Measurements from ENCODE around the genes JCAD, ARHGAP12 and EPC1.

GRCh38 chr10:29843133-29843649, 208.4 kb upstream of the SVIL start:
- PRO-cap: no peak

- PRO-cap: no peak
Measured at GRCh38 chr10:29860106-29860441, 199.3 kb downstream of the JCAD start.

GRCh38 chr10:29895454-29896050, 163.8 kb downstream of the JCAD start:
- PRO-cap: no peak

- PRO-cap: unidirectional peak, minus-strand start at chr10:30059561
Measured at GRCh38 chr10:30059370-30059836, at the start of gene JCAD. TSS of gene JCAD (minus strand) at chr10:30059586.

- PRO-cap: no peak
Measured at GRCh38 chr10:30527509-30528081, 93.6 kb downstream of the MAP3K8 start.

- PRO-cap: no peak
Measured at GRCh38 chr10:30529180-30530222, 95.5 kb downstream of the MAP3K8 start.

DNA sequence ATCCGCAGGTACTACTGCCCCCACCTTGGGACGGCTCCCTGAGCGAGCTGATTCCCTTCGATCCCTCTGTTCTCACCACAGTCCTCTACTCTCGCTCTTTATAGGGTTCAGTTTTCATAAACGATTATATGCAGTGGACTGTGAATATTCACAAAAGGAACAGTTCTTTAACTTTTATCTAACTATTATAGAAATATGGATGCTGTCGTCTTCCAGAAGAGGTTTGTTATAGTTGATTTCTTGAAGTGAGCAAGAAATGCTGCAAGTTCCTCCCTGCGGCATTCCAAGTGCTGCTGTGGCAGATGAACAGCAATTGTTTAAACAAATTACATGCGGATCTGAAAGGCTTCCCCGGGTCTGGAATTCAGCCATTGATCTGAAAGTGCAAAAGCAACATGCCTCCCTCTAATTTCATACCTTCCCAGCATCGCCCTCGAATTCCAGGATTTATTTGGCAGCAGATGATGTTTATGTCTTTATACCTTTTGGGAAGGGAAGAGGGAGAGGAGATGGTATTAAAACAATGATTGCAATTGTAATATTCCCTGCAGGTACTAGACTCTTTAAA, 70.8 kb upstream of the LYZL2 start:
- PRO-cap: no peak

- PRO-cap: no peak
Measured at GRCh38 chr10:30820152-30820626, 190.6 kb upstream of the LYZL2 start.

- PRO-cap: no peak
Measured at GRCh38 chr10:30985524-30985895, 46.2 kb downstream of the ZNF438 start.

- PRO-cap: no peak
Measured at GRCh38 chr10:31120212-31120901, 88.7 kb upstream of the ZNF438 start.

DNA sequence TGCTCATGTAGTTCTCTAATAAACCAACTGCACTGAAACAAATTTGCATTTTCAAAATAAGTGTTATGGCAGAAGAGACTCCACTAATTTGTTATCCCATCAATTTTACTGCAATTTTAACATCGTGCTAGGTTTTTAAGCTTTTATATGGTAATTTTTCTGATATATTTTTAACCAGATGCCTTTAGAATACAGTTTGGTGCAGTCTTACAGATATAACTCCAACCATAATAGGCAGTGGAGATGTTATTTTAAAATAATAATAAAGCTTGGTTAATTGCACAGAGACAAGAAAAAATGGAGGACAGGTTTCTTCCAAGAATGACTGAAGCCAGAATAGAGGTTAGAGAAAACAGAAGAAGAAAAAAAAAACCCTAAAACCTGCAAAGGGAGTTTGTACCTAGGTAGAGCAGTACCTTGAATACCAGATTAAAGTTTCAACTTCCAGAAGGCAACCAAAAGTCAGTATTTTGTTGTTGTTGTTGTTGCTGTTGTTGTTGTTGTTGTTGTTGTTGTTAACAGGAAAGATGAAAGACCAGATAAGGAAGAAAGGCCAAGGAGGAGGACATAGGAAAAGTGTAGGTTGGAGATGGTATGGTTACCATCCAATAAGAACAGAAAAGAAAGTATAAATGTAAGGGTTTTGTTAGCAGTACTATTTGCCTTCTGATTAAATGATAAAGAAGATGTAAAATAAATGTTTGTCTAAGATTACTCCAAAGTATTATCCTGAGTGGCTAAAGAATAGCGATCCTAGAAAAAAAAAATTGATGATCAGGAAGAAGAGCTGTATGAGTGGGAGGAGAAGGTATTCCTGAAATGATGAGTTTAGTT, 82.8 kb downstream of the ZEB1 start:
- PRO-cap: no peak

- PRO-cap: no peak
Measured at GRCh38 chr10:31404432-31405050, 85.5 kb downstream of the ZEB1 start.

GRCh38 chr10:31754672-31755808, 173.6 kb downstream of the ARHGAP12 start:
- PRO-cap: no peak

DNA sequence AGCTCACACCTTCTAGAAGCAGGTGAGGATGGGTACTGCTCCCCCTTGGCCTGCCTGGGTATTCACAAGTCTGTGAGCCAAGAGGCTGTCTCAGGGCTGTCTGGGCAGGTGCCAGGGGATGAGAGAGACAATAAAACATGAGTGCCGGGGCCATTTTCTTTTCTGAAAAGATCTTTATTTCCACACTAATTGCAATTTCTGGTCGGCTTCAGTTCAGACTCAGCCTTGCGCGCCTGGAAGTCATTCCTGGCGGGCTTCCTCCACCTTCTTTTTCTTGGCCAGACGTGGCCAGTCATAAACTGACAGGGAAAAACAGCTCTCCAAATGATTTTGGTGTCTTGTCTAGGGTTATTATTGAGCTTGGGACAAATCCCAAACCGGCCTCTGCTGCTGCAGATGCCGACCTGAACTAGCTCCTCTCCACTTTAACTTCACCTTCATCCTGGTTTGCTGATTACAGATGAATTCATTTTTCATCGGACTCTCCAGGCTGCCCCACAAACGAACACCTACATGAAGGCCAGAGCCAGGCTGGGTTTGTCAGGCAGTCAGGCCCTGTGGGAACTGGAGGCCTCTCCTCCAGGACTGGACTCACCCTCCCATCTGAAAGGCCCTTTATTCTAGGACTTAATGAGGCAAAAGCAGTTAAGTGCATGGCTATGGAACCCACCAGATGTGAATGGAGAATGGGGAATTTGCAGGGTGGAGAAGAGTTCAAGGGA, 171.0 kb downstream of the ARHGAP12 start:
- PRO-cap: no peak

DNA sequence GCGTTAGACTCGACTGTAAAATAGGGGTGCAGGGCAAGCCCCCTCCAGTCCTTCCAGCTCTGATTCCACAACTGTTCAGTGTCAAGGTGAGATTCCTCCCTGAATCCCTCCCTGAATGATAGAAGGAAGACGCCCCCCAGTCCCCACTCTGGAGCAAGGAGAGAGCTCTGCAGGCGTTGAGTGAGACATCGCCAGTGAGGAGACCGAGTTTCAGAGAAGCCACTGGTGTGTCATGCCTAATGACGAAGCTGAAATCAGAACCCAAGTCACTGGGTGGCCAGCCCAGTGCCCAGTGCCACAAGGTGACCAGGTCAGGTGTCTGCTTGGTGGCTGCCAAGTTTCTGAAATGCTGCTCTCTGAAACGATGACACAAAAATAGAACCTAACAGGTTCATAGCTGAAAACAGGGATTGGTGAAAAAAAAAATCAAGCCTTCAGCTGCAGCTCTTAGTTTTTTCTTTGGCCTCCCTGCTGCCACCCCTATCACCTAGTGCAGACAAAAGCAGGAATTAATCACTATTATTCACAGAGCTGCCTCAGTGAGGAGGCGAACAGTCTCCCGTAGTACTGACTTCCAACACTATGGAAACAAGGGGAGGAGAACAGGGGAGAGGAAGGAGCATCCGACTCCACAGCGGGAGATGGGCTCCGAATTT, 153.6 kb downstream of the ARHGAP12 start:
- PRO-cap: no peak

GRCh38 chr10:31928139-31929000, at the start of gene ARHGAP12:
TSS of gene ARHGAP12 (minus strand) at chr10:31928831.
- PRO-cap: bidirectional peak, plus-strand start at chr10:31928932, minus-strand start at chr10:31928793

- PRO-cap: bidirectional peak, plus-strand start at chr10:31929561, minus-strand start at chr10:31929430; unidirectional peak, minus-strand start at chr10:31929657
Measured at GRCh38 chr10:31929001-31930156, 748 bp upstream of the ARHGAP12 start.

DNA sequence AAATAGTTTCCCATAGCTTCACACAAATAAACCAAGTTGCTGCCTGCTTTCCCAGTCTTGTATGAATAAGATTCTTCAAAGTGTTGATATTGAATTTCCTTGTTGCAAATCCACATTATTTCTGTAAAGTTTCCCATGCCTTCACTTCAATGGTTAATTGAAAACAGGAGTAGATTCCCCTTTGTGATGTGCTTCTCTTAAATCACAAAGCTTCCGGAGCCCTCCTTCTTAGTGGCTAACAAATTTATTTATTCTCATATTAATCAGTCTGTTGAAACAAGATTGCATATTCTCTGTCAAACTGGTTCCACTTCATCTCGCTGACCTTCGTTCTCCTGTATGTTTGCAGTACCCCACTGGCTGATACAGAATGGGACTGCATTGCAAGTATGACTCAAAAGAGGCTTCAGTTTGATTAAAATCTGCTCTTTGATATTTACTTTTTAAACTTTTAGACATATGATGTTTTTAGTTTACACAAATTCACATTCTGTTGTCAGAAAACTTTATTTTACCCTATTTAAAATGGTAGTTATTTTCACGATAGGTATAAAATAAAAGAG, 14.2 kb upstream of the ARHGAP12 start:
- PRO-cap: no peak

DNA sequence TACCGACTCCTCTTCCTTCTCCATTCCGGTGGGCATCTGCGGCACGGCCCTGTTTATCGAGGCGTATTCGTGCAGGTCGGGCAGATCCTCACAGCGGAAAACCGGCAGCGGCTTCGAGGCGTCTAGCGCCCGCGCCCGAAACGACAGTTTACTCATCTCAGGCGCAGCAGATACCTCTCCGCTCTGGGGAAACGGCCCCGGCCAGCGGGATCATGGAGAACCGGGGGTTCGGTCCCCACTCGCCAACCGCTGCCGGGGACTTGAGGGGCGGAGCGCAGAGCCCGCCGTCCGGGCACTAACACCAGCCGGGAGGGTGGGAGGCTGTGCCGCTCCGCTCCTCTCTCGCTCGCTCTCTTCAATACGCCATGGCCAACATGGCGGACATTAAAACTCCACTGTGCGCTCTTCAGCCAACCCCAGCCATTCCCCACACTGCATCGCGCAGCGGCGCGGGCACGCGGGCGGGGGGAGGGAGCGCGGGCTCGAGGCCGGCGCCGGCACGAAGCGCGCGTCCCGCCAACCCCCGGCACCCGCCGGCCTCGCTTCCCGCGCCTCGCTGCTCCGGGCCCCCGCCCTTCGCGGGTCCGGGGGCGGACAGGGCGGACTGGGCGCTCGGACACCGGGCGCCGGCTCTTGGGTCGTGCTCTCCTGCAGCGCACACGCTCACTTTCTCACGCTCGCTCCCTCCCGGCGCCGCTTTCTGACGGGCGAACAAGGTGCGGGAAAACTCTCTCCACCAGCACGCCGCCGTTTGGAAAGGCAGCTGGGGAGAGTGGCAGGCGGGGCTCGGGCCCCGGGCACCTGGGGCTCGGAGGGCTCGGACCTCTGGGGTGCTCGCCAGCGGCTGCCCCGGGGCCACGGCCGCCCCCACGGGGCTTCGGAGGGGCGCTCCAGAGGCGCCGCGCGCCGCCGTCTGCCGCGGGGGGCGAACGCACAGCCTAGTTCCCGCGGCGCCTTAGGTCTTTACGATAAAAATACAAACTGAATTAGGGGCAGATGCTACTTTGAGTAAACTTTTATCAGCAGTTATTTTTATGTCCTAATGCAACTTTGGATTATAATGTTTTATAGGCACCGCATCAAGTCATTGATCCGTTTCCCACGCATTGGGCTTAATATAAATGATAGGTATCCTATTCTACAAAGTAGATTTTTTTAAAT, at the start of gene EPC1:
Gene EPC1, minus strand, starts transcription at position 399 of the 1,161 bp plus-strand sequence.
- PRO-cap: bidirectional peak, plus-strand start at position 151 of the sequence, minus-strand start at position 150 of the sequence; bidirectional peak, plus-strand start at position 500 of the sequence, minus-strand start at position 360 of the sequence; unidirectional peak, minus-strand start at position 915 of the sequence

DNA sequence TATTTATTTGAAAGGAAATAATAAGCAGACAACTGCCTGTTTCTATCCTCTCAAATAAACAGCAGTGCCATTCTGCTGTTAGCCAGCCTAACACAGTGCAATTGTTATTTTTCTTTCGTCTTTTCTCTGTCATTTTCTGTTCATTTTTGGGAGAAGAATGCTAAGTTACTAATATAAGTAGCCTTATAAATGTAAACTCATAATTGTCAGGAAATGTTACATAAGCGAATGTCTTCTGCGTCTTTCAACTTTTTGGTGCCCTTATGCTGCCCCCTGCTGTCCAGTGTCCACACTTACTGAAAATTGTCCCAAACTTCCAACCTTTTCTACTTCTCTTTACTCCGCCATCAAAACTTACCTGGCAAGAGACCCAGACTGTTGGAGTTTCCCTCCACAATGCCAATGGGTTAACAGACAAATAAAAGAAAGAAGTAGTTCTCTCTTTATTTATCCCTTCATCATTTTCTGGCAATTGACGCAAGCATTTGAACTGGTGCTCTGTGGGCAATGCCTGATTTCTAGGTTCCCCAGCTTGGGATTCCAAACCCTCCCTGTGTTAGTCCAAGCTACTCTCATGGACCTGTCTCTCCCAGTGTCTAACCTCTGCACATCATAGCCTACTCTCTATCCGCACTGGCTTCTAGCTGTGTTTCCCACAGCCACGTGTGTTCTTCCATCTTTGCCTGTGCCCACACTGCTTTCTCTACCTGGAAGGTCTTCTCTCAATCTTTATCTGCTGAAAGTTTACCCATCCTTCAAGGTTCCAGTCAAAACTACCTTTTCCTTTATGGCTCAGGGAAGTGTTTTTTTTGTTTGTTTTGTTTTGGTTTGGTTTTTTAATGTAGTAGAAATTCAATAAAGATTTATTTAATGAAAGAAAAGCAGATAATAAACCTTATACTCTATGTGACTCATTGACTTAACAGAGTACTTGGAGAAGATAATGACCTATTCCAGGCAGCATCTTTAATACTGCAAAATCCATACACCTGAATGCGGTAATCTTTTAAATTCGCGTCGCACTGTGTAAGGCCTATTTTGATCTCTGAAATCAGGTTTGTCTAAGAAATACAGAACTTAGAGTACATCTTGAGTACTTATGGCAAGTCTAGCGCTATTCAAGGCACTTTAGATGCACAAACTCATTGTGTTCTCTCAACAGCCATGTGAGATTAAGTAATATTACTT, 21.2 kb upstream of the EPC1 start:
- PRO-cap: no peak